Bronchial lymph node (tissue), 1 donor: ENCODE measurements around a stretch of chr2.

GRCh38 chr2:234496241-234496898 lies 511 bp downstream of the ARL4C start:
- PRO-cap, result bidirectional peak, plus-strand start at chr2:234496749, minus-strand start at chr2:234496602

GRCh38 chr2:234630753-234631131 lies 133.9 kb upstream of the ARL4C start:
- PRO-cap, result no peak

DNA sequence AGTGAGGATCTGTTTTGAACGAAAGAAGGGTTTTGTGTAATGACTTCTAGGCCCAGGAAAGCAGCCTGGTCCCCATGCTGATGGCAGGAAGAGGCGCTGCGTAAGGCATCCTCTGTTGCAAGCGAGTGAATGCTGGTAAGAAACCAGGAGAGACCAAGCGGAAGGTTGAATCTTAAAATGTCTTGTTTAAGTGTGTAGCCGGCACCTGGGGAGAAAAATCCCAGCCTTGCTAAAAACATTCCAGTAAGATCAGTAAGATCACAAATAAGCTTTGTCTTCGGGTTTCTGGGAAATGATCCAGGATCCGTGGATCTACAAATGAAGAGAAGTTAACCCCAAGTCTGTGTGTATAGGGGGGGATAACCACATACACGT lies 135.6 kb upstream of the ARL4C start:
- PRO-cap, result no peak

- PRO-cap, result no peak
These were observed 136.7 kb upstream of the ARL4C start for GRCh38 chr2:234633518-234634003.

DNA sequence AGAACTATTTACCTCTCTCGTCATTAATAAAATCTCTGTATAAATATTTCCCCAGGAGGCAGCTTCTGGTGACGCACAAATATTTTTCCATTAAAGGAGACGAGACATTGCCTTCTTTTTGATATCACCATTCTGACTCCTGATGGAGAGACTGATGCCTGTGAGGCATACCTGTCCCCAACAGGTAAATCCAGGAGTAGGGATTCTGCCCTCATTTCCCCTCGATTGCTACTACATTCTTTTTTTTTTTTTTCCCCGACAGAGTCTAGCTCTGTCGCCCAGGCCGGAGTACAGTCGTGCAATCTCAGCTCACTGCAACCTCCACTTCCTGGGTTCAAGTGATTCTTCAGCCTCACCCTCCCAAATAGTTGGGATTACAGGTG lies 137.1 kb upstream of the ARL4C start:
- PRO-cap, result no peak

DNA sequence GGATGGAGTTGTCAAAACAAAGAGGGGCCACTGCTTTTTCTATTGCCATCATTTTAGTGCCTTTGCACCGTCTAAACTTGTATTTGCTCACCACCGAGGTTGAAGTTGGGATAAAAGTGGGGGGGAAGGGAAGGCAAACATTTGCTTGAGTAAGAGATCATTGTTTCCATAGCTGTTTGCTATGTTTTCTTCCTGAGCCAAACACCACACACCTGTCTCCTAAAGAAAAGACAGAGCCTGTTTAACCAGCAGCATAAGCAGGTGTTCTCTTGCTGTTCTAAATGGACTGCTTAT lies 179.2 kb upstream of the ARL4C start:
- PRO-cap, result no peak

GRCh38 chr2:234688905-234689245 lies 192.0 kb upstream of the ARL4C start:
- PRO-cap, result no peak

GRCh38 chr2:234768702-234769488 lies 182.9 kb upstream of the SH3BP4 start:
- PRO-cap, result no peak

GRCh38 chr2:234843404-234843896 lies 108.4 kb upstream of the SH3BP4 start:
- PRO-cap, result no peak

GRCh38 chr2:234969549-234970128 lies 17.8 kb downstream of the SH3BP4 start:
- PRO-cap, result no peak

GRCh38 chr2:235000718-235001596 lies 49.1 kb downstream of the SH3BP4 start:
- PRO-cap, result no peak

GRCh38 chr2:235144899-235145400 lies 193.1 kb downstream of the SH3BP4 start:
- PRO-cap, result unidirectional peak, minus-strand start at chr2:235145146

GRCh38 chr2:235494394-235495014 lies 661 bp downstream of the AGAP1 start:
- PRO-cap, result no peak

DNA sequence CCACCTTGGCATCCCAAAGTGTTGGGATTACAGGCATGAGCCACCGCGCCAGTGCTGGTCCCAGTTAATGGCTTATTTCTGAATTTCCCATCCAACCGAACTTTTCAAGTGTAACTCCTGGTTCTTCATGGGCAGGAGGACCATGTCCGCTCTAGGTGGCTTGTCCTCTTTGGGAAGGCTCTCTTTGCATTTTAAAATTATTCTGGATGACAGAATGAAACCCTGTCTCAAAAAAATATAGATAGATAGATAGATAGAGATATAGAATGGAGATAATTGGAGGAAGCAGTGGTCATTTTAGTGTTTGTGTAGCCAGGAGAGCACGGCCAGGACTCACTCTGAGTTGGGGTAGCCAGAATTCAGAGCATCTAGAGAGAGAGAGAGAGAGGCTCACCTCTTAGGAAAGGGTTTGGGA lies 95.6 kb downstream of the AGAP1 start:
- PRO-cap, result no peak

DNA sequence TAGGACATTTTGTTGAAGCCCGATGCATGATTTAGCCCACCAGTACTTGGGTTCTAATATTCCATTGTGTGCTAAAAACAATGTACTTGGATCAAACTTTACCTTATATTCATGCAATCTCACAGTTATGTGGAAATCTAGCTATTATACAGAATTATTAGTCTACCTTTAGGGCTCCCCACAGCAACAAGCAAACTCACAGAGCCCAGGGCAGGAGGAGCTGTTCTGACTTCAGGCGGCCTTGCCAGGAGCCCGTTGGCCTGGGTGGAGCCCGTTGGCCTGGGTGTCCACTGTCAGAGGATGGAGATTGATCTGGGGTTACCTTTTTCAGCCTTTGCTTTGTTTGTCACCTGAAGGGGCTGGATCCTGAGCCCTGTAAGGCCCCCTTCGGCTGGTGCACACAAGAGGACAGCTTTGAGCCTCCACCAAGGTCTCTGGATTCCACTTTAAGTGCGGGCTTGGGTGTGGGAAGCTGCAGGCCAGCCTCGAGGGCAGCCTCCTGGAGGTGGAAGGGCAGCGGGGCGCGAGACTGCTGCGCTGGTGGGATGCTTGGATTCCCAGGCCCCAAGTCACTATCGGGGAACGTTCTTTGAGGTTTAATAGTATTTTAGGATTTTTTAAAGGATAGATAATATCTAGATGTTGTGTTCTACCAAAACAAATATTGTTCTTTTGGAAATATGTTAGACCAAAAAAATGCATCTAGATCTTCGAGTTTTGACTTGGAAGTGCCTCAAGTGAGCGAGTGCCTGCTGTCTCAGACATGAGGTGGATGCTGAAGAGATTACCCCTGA lies 113.6 kb downstream of the AGAP1 start:
- PRO-cap, result no peak

GRCh38 chr2:235614704-235615516 lies 121.1 kb downstream of the AGAP1 start:
- PRO-cap, result no peak

GRCh38 chr2:235807084-235807970 lies 313.5 kb downstream of the AGAP1 start:
- PRO-cap, result no peak

- PRO-cap, result no peak
These were observed 318.3 kb downstream of the AGAP1 start for GRCh38 chr2:235811793-235812837.

- PRO-cap, result no peak
These were observed 131.8 kb downstream of the GBX2 start for GRCh38 chr2:236036493-236036754.

DNA sequence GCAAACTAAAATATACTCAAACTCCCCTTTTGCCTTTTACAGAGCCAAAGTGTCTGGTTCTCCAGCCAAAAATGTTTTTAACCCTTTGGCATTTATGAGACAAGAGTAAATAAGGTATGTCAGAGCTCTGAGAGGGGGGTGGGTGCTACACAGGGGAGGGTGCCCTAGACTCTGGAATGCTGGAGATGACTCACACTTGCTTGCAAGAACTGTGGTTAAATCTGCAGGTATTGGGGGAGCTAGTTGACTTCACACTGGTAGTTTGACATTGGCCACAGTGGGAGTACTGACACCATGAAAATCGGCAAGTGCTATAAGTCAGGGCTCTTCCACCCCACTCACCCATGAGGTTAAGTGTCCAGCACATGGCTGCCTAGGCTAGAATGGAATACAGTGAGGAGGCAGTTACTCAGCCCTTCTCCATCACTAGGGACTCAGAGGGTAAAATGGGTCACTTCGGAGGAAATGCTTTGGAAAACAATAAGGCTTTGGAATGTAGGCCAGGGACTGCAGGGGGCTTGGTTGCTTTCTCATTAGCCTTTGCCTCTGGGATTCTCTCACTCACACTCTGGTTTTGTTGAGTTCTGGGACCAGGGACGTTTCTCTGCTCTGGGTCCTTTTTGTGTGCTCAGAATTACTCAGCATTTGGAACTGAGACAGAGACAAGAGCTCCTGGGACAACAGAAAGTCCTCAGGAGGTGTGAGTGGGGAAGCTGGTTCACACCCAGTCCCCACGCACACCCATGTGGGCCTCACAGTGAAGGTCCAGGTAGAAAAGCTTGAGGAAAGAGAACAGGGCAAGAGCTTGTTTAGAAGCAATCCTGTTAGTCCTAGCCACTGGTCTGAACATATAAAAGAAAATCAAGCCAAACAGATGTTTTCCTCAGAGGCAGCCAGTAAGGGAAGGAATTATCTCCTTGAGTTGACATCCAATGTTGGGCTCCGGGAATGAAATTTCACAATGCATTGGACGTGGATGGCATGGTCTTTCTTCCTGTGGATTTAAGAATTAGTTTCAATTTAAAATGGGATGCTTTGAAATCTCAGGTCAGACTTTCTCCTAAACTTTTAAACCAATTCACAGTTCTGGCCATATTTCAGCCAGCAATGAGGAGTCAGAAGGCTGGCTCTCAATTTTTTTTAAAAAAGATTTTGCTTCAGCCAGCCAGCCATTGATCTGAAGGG lies 91.8 kb downstream of the ACKR3 start:
- PRO-cap, result no peak